Mesenchymal stem cell of the bone marrow (primary cell): ENCODE results near the gene NEK1.

DNA sequence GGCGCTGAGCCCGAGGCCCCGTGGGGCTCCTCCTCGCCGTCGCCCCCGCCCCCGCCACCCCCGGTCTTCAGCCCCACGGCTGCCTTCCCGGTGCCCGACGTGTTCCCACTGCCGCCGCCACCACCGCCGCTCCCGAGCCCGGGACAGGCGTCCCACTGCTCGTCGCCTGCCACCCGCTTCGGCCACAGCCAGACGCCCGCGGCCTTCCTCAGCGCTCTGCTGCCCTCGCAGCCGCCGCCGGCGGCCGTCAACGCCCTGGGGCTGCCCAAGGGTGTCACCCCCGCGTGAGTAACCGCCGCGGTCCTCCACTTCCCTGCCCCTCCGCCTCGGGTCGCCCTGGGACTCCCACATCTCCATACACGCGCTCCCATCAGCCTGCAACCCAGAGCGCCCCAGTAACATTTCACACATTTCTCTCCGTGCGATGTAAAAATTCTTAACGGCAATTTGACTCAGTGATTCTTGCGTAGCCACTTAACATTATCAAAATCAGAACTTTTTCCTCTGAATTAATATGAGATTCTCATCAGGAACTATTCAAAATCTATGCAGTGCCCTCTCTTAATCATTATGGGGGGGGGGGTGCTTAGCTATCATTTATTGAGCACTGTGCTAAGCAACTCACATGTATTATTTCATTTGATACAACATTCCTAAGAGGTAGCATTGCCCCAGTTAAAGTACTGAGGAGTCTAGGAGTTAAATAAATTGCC, 131.8 kb downstream of the CBR4 start:
- CAGE, long polyA plus RNA = no peak

- CAGE, long polyA plus RNA = no peak
Measured at GRCh38 chr4:168924255-168924620, 85.8 kb downstream of the CBR4 start.

DNA sequence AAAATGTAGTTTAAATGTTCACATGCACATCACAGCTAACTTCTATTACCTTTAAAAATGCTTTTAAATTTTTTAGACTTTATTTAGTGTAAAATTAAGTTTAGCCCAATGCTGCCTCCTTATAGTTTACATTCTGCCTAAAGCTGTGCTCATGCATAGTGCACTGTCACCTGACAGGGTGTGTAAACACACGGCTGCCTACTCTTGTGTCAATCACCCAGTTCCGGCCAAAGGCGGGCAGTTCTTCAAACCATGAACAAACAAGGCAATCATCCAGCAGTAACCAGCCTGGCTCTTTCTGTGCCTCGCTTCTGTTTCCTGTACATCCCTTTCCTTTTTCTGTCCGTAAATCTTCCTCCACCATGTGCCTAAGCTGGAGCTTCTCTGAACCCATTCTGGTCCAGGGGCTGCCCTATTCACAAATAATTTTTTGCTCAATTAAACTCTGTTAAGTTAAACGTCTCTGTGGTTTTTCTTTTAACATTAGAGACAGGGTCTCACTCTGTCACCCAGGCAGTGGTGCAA, 60.8 kb upstream of the CBR4 start:
- CAGE, long polyA plus RNA = no peak

DNA sequence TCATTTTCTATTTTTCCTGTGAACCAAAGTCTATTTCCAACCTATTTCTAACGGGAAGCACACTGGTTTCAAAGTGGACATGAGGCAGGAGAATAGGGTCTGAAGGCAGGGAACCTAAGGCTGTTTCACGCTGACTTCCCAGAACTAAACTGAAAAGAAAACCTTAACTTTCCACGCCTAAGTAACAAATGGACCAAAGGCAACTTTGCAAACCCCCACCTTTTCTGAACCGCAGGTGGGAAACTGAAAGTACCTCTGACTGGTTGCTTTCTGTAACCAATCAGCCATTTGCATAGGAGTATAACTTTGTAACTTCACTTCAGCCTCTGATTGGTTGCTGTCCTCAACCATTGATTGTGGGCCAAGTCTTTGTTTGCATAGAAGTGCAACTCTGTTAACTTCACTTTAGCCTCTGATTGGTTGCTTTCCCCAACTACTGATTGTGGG, 121.4 kb upstream of the CBR4 start:
- CAGE, long polyA plus RNA = no peak

GRCh38 chr4:169135909-169136590, 126.0 kb upstream of the CBR4 start:
- CAGE, long polyA plus RNA = no peak

DNA sequence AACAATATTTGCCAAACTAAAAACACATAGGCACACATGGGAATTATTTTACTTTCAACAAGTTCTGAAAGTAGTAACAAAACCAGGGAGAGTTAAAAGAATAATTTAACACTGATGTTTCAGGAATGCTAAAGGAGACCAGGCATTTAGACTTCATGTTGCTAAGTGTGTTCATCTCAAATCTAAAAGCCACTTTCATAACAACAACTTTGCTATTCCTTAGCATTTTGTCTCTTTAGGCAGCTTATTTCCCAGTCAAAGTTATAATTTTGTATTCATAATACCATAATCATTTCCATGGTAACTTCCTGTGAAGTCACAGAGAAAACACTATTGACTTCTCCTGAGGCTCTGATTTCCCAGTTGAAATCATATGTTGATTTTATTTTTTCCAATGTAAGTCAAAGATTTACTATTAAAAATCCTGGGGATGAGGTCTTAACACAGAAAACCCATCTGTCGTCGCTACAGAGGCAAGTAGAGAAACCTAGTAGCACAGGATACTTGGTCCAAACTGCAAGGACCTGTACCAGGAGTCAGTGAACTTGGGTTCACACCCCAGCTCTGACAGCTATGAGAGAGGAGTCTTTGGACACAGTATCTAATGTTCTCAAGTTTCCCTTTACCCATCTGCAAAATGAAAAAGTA, 69.2 kb downstream of the SH3RF1 start:
- CAGE, long polyA plus RNA = no peak

DNA sequence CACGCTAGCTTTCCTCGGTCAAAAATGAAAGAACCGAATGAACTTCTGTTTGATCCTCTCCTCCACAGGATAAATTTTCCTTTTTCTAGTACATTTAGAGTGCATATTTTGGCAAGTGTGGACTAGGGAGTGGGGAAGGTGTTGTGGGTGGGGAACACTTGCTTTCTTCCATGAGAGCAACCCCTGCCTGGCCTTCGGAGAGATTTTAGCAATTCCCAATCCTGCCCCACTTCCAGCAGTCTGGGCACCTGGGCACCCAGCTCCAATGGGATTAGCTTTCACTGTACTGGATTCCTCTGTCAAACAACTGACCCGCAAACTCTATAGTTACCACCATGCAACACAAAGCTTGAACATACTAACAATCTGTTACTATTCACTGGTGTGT, 50.4 kb downstream of the SH3RF1 start:
- CAGE, long polyA plus RNA = no peak

DNA sequence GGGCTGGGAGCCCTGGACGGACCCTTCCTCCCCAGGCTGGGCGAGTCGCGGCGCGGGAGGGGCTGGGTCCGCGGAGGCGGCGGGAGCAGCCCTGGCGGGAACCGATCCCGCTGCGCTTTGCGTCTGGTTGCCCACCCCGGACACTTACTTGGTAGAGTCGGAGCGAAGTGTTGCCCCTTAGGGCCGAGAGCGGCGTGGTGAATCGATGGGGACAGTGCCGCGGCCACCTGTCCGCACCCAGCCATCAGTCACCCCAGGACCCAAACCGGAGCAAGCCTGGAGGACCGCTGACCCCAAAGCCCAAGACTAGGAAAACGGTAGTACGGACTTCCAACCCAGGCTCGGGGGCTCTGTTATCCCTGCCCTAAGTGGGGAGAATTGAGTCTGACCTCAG, 701 bp upstream of the SH3RF1 start:
- CAGE, long polyA plus RNA = no peak

- CAGE, long polyA plus RNA = no peak
Measured at GRCh38 chr4:169271854-169272140, 1.0 kb upstream of the SH3RF1 start.

DNA sequence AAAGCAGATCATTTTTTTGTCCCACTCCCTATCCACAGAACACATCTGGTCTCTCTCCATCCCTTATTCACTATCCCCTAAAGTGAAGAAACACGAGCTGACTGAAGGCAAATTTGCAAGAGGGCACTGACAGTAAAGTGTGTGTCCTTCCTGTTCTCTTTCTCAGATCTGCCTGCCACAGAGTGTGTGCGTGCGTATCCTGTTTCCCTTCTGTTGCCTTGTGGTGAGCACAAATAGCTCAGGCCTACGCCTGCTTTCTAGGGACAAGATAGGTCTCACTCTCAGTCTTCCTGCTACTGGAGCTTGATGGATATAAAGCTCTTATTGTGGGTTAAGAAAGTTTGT, 140.0 kb upstream of the SH3RF1 start:
- CAGE, long polyA plus RNA = no peak

DNA sequence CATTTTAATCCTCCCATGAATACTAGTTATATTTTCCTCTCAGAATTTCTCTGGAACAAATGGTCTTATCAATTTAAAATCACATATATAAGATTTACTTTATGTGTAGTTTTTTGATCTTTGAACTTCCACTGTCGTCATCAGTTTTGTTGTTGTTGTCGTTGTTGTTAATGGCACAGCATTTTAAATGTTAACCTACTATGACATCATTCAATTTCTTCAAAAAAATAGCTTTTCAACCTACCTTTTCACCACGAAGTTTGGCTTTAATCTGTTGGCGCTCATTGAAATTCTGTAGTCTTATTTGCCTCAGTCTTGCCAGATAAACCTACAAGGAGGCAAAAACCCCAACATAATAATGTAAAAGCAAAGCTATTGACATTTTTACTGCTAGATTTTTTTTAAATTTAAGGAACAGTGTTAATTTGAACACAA, 104.4 kb downstream of the NEK1 start:
- CAGE, long polyA plus RNA = no peak

DNA sequence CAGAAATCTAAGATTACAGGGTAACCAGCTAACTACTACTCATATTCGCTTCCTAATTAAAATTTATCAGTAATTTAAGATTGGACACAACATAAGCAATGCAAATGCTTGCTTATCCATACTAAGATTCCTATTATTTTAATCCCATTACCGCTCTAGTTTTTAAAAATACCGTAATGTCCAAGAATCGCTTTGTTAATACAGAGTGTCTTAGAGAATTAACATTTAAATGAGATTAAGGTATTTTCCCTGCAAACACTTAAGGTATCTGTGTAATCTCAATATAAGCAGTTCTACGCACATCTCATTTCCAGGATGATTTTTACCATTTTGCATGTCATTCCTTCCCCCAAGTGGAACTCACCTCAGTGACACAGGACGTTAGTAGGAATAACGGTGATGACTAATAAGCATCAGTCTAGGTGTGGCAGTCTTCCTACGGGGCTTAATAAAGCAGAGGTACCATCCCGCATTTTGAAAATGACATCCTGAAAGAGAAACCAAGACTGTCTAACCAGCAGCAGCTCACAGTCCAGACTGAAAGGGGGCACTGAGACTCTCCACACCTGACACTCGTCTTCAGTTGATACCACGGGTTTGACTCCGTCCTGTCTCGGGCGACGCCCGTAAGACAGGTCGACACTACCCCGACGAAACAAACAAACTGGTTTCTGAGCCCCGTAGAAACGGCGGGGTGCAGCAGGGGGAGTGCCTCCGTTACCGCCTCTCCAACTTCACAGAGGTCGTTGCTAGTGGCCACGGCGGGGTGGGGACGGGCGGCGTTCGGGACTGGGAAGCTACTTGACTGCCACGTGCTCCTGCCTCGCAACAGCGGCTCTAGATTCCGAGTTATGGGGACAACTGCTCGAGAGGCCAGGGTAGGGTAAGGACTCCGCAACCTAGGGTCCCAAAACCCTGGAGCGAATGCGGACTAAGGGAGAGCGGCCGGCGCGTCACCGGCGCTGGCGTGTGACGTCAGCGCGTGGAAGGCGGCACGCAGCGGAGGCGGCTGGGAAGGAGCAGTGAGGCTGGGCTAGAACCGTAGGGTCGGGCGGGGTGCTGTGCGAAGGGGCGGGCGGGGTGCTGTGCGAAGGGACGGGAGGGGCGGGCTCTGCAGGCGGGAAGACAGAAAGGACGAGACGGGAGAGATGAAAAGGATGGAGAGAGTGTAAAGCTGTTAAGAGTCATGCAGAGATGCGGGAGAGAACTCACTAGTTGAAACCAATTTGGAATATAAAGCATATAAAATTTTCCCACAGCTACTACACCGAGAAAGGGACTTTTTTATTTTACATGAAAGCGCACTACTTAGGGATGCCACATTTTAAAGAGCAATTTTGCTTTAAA, at the start of gene NEK1:
TSS of gene NEK1 (minus strand) at position 928 of the 1,347 bp plus-strand sequence.
- CAGE, long polyA plus RNA = no peak

- CAGE, long polyA plus RNA = no peak
Measured at GRCh38 chr4:169724152-169725337, 33.2 kb downstream of the HPF1 start.

GRCh38 chr4:170026747-170027740, 849 bp upstream of the MFAP3L start:
- CAGE, long polyA plus RNA = no peak

DNA sequence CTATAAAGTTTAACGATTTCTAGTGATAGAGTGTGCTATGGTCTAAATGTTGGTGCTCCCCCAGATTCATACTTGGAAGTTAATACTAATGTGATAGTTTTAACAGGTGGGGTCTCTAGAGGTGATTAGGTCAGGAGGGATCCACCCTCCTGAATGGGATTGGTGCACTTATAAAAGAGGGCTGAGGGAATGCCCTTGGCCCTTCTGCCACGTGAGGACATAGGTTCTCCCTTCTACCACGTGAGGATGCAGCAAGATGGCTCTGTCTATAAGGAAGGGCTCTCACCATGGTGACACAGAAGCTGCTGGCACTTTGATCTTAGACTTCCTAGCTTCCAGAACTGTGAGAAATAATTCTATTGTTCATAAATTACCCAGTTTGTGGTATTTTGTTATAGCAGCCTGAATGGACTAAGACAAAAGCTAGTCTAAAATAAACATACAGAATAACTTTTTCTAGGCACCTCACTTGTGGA, 1.1 kb downstream of the AADAT start:
- CAGE, long polyA plus RNA = no peak

GRCh38 chr4:171044065-171044421, 769.2 kb upstream of the GALNTL6 start:
- CAGE, long polyA plus RNA = no peak

- CAGE, long polyA plus RNA = no peak
Measured at GRCh38 chr4:171298848-171299300, 514.3 kb upstream of the GALNTL6 start.

- CAGE, long polyA plus RNA = no peak
Measured at GRCh38 chr4:172995114-172996054, 173.2 kb upstream of the GALNT7 start.

- CAGE, long polyA plus RNA = no peak
Measured at GRCh38 chr4:173264756-173265190, 69.4 kb downstream of the HMGB2 start.

DNA sequence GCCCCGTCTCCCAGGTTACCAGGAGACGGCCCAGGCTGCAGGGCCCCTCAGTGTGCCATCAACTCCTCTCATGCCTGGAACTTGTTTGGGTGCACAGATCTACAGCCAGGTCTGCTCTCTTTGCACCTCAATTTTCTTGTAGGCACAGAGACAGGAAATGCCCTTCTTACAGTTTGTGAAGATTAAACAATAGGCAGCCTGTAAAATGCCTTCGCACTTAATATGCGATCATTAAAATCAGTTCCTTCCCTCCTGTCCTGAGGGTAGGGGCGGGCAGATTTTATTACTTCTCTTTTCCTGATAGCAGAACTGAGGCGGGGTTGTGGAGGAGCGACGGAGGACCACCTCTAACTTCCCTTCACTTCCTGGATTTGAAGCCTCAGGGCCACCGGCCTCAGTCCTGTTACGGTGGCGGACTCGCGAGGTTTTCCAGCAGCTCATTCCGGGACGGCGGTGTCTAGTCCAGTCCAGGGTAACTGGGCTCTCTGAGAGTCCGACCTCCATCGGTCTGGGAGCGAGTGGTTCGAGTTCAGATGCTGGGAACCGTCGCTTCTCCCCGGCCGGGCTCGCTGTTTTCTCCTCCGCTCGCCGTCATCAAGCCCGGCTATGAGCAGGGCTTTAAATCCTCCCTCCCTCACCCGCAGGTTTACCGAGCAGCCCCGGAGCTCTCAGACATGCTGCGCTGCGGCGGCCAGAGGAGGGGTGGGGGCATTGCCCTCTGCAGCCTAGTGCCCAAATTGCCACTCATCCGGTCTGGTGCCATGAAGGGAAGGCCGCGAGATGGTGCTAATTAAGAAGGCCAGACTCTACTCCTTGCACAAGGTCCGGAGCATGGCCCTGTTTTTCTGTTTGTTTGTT, 23.4 kb downstream of the HAND2 start:
- CAGE, long polyA plus RNA = no peak